ENCODE measurements around a stretch of chr15.

- PRO-cap, 2 experiments, result no peak in any of the 2 experiments
Measured at GRCh38 chr15:48330409-48330720, 864 bp upstream of the DUT start.

DNA sequence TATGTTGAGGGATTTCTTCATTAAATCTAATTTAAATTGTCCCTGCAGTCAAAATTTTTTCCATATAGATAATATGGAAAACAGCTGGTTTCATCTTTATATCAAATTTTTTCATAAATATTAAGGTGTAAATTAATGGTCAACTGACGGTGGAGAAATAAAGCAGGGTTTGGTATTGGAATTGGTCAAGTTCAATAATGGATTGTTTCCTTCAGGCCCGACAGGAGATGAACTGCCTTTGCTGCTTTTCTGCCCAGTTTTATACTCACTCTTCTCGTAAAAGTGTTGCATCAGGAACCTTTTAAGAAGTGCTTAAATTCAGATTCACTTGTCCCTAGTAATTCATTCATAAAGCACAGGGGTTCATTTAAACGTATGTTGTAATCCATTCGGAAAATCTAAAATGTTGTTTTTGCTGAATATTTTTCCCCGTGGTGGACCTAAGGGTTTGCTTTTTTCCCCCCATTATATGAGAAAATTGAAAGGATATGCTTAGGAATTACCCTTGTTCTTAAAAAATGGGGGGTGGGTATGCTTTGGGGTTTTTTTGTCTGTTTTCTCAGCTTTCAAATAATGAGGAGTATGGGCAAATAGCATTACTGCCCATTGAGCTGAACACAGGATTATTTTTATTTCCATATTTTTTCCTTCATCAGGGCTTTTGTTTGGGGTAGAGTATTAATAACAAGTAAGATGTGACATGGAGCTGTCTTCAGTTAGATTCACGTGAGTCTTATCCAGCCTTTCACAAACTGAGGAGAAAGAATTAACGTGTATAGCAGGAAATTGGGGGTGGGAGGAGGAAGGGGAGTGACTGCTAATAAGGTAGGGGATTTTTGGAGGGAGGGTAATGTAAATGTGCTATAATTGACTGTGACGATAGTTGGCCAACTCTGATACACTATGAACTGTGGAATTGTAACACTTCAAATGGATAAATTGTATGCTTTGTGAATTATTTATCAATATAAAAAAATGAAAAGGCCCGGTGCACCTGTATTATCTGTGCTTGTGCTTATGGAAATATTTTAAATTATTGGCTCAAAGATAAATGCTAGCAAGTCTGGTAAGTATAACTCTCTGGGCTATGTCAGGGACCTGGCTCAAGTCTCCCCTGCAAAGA lies 8.6 kb downstream of the DUT start:
- PRO-cap, 2 experiments, result no peak in any of the 2 experiments

- PRO-cap, 2 experiments, result no peak in any of the 2 experiments
Measured at GRCh38 chr15:48428224-48428594, 97.0 kb downstream of the DUT start.

DNA sequence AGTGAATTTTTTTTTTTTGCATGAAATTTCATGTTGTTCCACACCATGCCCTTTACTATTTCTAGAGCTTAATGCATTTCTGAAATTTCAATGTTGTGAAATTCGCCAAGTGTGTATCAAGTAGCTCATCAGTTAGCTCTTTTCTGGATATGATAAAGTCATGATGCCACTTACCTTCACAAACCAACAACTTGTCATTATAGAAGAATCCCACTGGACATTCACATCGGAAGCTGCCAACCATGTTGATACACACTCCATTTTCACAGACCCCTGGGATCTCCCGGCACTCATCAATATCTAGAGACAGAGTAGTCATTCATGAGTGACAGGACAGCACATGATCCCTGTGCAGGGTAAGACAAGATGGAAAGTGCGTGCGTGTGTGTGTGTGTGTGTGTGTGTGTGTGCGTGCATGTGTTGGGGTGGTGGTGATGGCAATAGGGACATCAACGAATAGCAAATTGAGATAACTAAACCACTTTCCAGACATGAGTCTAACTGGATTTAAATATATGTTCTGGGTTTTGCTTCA lies 125.3 kb downstream of the DUT start:
- PRO-cap, 2 experiments, result no peak in any of the 2 experiments

DNA sequence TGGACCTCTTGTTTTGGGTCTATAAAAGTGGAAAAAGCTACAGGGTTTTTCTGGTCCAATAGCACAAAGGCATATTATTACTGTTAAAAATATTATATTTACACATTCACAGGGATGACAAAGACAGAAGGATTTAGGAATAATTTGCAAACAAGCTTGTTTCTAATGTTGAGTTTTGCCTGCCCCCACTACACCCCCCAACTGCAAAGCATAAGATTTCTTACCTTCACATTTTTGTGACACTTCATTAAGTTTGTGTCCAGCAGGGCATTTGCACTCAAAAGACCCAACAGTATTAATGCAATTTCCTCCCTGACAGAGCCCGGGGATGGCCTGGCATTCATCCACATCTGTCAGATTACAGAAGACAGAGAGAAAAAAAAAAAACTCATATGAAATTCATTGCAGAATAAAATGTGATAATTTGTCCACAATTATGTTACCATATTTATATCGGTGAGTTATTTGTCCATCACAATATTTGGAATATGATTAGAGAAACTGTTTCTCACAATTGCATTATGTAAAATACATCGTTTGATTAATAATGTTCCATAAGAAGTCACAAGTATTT lies 111.6 kb downstream of the FBN1 start:
- PRO-cap, 2 experiments, result no peak in any of the 2 experiments

DNA sequence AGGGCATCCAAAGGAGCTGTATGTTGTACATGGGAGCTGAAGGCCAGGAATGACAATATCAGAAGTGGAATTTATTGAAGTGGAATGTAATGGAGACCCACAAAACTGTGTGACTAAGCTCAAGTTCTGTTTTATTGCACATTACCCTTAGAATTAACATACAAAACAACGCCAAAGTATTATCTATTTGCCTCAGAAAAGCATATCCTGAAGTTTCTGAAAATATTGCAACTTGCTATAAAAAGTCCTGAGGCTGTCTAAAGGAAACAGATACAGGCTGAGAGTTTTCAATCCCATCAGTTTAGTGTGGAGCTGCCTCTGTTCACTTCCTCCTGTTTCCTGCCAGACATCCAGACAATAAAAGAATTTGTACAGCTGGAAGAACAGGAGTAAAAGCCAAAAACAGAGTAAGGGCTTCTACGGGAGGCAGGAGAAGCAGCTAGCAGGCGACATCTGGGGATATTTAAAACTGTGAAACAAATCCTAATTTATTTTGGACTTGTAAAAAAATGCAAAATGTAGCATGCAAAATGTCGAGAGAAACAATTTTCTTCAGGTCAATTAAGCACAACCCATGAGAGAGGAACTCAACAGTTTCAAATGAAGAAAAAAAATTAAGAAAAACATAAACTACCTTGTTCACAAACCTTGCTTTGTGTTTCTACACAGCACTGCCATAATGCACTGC lies 108.7 kb downstream of the FBN1 start:
- PRO-cap, 2 experiments, result no peak in any of the 2 experiments

- PRO-cap, 2 experiments, result no peak in any of the 2 experiments
Measured at GRCh38 chr15:48599886-48600390, 45.6 kb downstream of the FBN1 start.

DNA sequence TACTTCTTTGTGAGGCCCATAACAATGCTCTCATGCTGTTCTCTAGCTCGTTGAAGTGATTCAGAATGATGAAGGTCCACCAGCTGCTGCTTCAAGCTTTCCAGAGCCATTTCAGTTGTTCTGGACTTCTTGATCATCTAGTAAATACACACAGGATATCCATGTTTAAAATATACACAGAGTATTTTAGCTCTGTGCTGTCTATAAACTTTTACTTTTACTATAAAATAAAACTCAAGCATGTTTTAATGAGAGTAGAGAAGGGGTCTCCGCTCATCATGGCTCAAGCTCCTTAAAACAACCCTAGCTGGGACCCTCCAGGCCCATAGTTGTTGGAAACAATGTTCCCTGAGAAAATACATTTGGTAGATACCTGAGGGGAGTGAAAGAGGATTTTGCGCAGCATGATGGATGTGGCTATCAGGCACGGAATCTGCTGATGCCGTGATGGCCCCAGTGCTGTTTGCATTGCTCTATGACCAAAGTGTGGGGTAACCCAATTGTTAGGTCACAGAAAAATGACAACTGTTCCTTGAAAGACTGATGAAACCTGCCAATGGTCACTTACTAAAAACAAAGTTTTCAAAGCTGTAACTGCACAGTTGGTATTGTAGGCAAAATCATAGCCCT lies 21.9 kb downstream of the CEP152 start:
- PRO-cap, 2 experiments, result no peak in any of the 2 experiments

DNA sequence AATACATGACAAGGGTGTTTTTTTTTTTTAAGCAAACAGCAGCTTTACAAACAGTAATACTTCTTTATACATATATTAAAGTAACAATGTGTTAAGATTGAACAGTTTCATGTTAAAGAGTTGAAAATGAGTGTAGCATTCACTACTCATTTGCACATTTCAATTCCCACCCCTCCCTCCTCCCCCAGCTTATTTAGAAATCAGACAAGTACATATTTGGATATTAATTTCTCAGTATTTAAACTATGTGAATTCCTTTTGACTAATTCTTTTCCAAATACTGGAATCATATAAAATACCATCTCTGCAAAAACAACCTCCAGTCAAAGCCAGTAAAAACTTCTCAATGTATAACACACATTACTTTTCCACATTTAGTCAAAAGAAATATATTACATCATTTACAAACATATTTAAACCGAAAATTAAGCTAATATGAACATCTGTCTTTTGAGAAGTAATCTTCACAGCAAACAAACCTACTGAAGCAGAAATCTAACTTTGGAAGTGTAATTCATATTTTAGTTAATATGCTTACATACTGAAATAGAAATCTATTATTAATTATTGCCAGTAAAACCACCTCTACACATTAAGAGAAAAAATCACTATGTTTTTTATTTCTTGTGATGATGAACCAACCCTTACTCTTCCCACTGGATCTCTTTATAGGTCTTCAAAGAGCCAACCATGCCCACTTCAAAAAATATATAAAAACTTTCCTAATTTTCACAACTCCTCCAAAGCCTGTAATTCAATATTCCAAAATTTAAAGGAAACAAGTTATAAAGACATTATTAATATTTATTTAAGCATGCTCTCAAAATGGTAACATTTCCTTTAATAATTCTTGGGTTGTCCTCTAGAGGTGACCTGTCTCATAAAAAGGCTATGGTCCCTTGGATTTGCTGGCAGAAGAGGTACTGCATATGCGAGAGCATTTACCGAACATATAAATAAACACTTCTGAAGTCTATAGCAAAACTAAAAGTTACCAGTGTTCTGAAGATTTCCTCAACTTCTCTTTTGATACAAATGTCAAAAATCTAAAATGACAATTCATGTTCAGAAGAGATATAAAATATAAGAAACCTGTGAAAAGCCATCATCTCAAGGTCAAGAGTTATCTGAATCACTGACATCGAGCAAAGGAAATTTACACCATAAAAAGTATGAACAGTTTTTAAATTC lies 25.8 kb upstream of the SHC4 start:
- PRO-cap, 2 experiments, result no peak in any of the 2 experiments

DNA sequence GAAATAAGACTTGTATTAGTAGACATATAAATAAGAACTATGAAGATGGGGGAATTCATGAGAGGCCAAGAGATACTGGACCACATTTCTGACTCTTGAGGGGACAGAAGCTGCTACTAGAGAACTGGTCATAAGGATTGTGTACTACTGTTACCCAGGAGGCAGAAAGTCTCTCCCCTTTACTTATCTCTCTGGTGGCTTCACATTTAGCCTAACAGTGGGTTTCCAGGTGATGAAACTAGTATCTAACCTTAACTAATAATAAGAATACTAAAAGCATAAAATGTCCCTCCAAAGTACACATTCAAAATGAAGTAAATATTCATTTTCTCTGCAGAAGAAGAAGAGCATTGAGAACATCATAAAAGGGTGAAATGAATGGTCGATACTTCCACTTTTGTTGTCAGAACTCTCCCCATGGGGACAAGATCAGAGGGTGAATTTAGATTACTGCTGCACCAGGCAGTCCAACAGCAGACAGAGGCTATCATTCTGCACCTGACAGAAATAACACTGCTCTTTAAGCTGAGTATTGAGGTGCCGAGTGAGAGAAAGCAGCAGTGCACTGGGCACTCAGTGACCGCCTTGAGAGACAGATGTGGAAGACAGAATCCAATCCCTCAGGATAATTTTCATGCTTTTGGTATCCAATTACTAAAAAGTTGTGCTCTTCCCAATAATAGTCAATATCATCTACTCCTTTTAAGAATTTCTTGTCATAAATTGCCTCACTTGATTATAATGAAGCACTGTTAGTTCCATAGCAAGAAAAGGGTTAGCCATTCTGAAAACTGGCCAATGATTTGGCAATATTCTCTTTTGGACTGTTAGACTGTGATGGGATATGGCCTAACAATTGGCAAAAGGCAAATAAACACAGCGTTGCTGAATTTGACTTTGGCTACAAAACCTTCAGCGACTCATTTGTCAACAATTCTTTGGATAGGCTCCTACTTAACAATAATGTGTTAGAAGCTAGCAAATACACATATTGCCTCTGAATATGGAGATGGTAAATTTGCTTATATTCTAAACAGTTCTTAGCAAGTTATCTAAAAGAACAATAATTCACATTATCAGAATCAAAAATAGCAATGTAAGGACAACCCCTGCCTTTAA lies 5.4 kb downstream of the FGF7 start:
- PRO-cap, 2 experiments, result no peak in any of the 2 experiments

DNA sequence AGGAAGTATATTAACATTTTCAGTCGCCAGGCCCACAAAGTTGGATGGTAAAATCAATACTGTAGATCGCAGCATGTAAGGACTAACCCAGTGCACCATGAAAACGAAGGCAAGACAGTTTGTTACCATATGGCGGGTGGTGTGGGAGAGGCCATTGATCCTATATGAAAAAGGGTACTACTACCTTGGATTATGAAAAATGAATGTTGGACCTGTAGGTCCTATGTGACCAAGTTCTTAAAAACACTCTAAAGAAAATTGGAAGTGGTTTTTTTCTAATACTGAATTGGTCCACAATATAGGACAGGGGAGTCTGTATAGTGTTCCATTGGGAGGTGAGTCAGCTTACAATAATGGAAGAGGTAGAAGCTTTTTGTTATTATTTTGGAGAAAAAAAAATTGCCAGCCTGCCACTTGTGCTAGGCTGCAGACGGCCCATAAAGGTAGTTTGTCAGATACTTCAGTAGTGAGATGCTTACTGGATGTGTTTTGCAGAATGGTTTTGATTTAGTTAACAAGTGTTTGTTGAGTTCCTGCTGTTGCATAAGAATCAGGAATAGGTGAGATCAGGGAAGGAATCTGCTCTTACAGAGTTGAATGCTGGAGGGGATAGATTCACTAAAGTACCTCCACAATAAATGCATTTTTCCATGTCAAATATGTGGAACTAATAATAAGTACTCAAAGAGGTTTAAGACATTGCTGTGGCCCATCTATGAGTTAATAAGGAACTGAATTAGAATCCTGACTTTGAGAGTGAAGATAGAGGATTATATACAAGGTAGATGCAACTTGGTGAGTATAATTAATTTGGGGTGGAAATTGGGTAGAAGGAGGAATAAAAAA lies 1.0 kb downstream of the DTWD1 start:
- PRO-cap, 2 experiments, result no peak in any of the 2 experiments

GRCh38 chr15:49877971-49878254 lies 241.1 kb downstream of the ATP8B4 start:
- PRO-cap, 2 experiments, result no peak in any of the 2 experiments

GRCh38 chr15:49906680-49907088 lies 212.3 kb downstream of the ATP8B4 start:
- PRO-cap, 2 experiments, result no peak in any of the 2 experiments

- PRO-cap, 2 experiments, result no peak in any of the 2 experiments
Measured at GRCh38 chr15:49916950-49917719, 201.9 kb downstream of the ATP8B4 start.

DNA sequence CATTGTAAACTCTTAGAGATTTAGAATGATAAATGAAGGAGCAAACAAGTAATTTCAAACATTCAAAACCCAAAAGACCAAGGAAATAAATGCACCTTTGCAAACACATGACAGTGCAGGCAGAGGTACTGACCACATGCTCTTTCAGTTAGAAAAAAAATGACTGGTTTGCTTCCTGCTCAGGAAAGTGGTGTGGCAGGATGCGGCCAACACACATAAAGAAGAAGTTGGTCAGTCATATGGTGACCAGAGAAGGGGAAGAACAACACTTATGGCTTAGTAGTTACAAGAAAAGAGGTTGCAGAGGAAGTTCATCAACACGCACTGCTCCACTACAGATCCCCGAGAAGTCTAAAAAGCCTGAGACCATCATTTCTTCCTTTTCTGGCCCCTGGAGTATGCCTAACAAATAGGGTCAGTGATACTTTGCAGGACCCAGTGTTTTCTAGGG lies 11.4 kb downstream of the ATP8B4 start:
- PRO-cap, 2 experiments, result peak in 1 of 2 experiments; most common plus-strand start position 238 of the sequence (in 1)

DNA sequence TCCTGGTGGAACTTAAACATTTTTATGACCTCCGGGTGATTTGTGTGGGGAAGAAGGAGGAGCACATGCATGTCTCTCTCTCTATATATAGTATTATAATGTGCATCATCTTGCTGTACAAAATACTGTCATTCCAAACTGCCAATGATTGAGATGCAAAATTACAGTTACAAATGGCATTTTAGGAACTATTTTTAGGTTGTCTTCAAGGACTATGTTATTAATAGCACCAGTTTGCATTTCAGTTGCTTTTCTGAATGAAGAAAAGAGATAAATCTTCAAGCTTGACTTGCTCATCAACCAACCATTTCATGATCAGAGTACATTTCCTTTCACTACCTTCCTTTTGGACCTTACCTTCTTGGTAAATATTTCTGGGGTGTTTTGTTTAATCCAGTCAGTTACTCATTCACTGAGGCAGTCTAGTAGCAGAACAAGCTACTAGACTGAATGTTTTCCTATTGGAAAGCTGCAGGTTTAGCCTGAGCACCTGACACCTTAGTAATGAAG lies 8.1 kb downstream of the SLC27A2 start:
- PRO-cap, 2 experiments, result no peak in any of the 2 experiments

DNA sequence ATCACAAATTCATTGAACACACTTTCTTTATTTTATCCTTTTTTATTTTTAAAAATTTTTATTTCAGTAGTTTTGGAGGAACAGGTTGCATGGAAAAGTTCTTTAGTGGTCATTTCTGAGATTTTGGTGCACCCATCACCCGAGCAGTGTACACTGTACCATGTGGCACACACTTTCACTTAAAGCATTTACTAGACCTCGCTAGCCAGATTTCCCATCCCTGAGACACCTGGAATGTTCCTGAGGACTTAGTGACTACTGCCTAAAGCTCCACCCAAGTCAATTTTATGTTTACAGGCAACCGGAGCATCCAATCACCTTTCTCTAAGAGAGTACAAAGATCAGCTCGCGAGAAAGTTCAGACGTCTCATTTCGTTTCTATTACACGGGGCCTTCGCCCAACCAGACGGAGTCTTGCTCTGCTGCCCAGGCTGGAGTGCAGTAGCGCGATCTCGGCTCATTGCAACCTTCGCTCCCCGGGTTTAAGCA lies 937 bp upstream of the USP8 start:
- PRO-cap, 2 experiments, result no peak in any of the 2 experiments

DNA sequence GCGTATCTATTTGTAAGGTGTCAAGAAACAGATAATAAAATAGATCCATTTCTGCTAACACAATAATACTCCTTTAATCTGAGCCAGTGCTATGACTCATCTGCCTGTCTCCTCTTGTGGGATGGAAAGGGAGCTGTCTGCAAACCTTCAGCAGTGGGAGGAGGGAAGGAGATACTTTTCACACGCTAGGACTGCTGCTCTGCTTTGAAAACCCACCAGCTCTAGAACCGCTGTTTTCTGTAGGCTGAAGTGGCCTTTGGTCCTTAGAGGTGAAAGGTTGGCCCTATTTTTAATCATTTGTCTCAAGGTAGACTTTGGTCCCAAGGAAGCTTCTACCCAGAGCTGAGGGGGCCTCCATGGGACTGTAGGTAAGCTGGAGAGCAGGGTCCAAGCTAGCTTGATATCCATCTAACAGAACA lies 3.4 kb upstream of the TNFAIP8L3 start:
- PRO-cap, 2 experiments, result no peak in any of the 2 experiments

DNA sequence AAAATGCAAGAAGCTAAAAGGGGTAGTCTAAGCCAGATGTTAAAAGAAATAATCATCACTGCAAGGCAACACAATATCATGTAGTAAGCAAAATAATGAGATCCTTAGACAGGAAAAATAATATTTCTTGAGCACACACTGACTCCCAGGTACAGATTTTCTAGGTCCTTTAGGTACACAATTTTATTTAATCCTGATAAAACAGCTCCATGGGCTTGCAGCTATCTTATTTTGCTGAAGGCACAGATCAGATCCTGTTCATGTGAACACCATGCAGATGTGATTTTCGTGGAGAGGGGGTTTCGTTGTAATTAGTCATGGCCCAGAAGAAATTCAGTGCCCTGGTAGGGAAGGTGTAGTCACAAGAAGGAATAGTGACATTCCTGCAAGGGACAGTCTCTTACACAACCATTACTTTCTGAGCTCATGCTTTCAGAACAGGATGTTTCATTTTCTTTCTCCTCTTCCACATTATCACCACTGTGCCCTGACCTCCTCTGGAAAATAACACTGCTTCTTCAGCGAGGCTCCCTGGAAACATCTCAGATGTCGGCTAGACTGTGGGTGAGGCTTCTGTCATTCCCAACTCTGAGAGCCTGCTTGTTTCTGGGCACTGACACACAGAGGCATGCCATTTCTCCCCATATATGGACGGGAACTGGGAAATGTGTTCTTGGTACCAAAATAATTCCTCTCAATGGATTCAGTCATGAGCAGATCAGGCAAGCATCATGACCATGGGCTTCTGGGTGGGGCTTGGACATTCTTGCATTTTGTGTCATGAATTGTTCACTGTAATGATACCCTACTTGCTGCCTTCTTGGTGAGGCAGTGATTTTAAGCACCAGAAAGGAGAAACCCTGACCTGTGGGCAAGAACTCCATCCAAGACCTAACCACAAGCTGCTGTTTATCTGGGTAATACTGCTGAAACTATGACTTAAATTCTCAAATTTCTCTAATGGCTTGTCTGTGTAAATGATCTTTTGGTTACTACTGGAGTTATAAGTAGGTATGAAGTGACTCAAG lies 14.2 kb upstream of the TNFAIP8L3 start:
- PRO-cap, 2 experiments, result no peak in any of the 2 experiments

DNA sequence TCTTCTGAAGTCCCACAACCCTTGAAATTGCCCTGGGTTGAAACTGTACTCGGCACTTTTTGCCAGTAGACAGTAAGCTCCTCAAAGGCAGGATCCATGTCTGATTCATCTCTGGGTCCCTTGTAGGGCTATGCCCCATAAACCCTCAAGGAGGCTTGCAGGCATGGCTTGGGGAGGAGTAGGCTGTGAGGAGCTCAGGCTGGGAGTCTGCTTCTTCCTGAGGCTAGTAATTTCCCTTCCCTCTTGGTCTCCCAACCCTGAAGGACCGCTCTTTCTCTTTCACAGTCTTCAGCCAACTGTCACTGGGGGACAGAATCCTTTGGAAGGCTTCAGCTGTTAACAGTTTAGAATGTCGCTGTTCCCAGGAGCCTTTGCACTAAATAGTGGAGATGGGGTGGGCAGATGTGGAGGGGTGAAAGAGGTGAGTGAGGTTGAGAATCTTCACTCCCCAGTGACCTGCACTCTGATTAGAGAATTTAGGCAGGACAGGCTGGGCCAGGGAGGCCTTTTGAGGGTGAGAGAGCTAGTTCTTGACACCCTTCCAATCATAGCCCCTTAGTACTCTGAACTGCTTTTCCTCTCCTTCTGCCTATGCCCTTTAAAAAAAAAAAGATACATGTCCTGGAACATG lies 35.5 kb downstream of the CYP19A1 start:
- PRO-cap, 2 experiments, result no peak in any of the 2 experiments